Paraaortic lymph node (tissue), 1 donor: Measurements from ENCODE around the gene CCDC28A.

- PRO-cap: no peak
Measured at GRCh38 chr6:138430130-138431347, 26.5 kb downstream of the HEBP2 start.

GRCh38 chr6:138500914-138501113 lies 1.5 kb upstream of the NHSL1 start:
- PRO-cap: no peak

DNA sequence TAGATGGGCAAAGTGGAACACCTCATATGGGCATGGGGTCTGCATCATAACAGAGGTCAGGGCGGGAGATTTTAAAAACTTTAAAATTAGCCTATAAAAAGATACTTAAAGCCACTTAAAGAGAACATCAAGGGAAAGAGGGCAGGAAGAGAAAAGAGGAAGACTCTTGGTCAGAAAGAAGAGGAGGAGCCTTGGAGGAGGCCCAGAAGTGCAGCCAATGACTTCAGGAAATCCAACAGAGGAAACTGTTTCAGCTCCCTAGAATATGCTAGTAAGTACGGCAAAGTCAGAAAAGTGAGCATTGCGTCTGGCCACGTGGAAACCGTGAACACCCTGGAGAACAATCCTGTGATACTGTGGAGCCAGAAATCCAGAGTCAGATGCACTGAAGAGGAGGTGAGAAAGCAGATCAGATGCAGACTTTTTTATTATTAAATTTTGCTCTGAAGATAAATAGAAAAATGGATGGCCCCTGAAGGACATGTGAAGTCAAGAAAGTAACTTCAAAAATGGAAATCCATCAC lies 22.5 kb upstream of the NHSL1 start:
- PRO-cap: unidirectional peak, plus-strand start at position 365 of the sequence

DNA sequence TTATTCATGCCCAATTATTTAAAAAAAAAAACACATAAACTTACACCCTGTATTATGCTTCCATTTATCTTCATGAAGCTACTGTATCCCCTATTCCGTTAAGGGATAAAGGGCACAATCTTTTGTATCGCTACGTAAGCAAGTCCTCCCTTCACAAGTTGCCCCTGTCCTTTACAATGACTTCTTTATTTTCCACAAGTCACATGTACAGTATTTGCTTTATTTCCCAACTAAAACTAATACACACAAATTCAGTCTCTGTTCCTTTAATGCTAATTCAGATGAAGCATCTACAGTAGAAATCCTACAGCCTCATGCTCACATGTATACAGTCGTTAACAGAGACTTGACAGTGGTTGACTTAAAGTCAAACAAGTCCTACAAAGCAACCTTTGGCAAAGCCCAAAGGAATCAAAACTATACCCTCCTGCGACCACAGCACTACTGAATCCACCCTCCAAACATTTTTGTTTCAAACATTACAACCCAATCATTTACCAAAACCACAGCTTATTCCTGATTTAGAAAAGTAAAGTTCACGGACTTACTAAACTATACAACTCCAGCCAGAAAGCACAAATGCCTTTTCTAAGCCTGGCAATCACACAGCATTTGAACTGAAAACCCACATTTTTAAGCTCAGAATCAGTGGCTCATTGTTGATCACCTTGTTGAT lies 70.7 kb upstream of the NHSL1 start:
- PRO-cap: no peak

DNA sequence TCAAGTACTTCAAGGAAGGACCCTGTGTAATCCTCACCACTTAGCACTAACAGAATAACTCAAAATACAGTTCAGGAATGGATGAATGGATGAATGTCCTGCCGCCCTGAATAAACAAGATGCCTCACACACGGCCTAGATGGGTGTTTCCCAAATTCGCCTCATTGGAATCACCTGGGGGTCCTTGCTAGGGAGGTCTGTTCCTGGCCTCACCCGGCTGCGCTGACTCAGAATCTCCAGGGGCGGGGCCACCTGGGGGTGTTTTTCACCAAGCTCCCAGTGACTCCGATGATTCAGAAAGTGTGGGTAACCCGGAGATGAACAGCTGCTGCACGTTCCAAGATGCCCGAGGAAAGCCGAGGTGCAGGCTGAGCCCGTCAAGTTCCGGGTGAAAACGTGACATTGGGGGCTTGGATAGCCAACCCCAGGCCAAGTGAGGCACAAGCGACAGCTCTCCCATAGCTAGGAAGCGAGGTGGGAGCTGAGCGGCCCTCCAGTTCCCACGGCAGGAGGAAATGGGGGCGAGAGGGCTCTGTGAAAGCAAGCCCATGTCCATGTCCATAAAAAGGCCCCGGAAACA lies 90.9 kb upstream of the CCDC28A start:
- PRO-cap: unidirectional peak, plus-strand start at position 291 of the sequence

- PRO-cap: unidirectional peak, minus-strand start at chr6:138773349; unidirectional peak, minus-strand start at chr6:138773418; bidirectional peak, plus-strand start at chr6:138773775, minus-strand start at chr6:138773644
Measured at GRCh38 chr6:138773237-138774078, at the start of gene CCDC28A. Gene CCDC28A (plus strand): TSS chr6:138773769.

GRCh38 chr6:138963145-138963729 lies 24.8 kb downstream of the REPS1 start:
- PRO-cap: no peak

GRCh38 chr6:138984772-138985741 lies 3.0 kb downstream of the REPS1 start:
- PRO-cap: no peak

- PRO-cap: no peak
Measured at GRCh38 chr6:139029430-139029832, 886 bp downstream of the ABRACL start.

GRCh38 chr6:139171688-139172173 lies 36.9 kb downstream of the HECA start:
- PRO-cap: no peak

- PRO-cap: bidirectional peak, plus-strand start at chr6:139290942, minus-strand start at chr6:139290807
Measured at GRCh38 chr6:139290520-139291452, 1.0 kb downstream of the TXLNB start.

DNA sequence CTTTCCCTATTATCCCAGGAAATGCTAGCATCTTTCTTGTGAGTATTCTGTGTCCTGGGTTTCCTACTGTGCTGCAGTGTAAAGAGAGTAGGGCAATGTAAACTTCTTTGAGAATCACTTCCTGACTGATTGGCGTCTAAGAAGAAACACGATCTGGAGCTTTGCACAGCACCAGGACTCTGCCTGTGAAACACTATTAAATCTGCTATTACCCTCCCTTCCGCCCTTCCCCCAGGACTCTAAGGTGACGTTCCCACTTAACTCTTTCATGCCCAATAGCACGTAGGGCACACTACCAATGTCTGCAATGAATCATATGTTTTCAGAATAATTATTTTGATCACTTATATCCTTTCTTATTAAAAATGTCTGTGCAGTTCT lies 607.3 kb upstream of the CITED2 start:
- PRO-cap: no peak

DNA sequence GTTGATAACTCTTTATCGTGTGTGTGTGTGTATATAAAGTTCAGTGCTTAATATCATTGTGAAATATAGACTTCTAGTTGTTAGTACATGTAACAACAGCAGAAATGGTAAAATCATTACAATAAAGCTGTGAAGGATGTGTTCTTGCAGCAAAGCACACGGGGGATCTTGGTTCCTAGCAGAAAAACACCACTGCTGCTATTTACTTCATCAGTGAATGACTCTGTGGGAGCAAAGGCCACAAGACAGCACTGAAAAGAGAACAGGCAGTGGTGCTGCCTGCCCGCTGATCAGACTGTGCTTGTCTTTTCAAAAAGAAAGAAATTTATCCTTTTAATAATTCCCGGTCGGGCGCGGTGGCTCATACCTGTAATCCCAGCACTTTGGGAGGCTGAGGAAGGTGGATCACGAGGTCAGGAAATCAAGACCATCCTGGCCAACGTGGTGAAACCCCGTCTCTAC lies 689.9 kb upstream of the CITED2 start:
- PRO-cap: no peak

DNA sequence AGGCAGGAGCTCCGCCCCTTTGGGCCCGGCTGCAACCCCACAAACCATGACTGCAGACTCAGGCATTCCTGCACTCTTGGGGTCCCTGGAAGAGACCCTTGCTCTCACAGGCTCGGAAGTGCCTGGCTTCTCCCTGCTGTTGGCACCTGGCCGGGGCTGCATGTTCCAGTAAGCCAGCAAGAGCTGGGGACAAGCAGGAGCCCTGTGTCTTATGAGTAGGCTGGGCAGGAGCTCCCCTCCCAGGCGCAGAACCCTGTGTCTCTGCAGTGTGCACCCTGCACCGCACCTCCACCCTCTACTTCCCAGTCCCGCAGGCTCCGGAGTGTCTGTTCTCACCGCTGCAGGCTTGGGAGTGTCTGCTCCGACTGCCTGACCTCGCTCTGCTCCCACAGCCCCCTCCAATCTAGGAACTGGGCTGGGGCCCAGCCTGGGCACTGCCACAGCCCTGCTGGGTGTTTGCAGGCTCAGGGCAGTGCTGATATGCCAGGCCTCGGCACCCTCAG lies 871.8 kb upstream of the GJE1 start:
- PRO-cap: no peak

DNA sequence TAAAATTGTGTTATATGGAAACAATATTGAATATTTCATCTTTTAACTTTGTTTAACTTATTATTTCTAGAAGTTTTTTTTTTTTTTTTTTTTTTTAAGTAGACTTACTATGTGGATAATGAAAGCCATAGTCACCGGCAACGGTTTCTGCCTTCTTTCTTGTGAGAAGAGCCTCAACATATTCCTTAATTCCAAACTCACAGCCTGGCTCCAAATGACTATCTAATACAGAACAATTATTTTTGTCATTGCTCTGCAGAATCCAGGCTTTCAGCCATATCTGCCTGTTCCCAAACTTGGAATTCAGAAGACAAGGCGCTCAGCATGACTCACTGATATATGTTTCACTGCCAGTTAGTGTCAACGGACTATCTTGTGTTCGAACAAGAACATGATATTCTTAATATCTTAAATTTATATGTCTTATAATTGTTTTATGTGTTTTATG lies 669.6 kb upstream of the GJE1 start:
- PRO-cap: no peak

DNA sequence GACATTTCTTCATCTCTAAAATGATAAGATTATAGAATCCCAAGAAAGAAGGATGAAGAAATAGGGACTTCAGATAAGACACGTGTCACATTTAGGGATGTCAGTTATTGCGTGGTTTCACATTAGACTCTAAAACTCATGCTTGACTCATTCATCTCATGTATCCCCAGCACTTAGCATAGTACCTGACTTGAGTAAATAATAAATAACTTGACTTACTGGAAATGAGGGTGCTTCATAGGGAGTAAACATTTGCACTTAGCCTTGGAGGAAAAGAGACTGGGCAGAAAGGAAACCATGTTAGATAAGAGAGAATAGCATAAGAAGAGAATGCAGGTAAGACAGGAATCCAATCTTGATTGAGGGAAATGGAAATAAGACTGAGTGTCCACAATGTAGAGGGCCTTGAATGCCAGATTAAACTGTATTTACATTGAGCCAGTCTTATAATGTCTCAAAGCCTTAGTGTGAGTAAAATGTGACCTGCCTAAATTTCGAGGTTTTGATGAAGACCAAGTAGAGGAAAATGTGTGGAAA lies 37.3 kb downstream of the VTA1 start:
- PRO-cap: no peak

DNA sequence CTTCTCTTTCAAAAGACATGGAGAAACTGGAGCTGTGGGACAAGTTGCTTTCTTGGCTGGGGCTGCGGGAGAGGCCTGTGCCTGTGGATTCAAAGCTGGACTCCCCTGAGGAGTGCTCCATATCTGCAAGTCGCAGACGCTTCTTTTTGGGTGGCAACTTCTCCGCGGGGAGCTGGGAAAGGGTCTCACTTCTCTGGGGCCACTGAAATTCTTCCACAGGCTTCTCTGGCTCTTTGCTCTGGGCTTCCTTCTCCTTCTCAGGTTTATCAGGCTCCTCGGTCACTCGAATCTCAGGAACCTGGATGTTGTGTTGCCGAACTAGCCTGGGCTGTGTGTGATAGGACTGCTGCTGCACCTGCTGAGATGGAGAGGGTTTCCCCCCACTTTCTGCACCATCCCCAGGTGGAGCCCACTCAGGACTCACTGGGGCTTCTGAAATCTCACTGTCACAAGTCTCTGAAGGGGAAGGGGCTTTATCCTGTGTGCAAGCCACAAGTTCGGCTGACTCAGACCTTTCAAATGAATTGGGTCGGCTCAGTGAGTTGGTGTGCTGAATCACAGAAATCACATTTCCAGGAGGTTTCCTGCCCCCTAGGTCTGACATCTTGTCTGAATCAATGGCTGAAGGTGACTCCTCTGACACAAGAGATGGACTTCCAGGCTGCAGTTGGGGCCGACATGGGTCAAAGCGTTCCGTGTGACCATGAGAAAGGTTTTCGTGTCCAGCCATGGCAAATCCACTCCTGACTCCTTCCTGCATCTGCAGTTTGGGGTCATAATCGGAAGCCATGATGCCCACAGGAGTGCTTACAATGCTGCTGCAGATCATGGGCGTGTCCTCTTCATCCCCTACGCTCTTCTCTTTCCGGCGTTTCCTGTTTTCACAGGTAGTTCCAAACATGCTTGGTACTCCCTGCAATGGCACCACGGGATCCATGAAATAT lies 172.9 kb downstream of the HIVEP2 start:
- PRO-cap: no peak

DNA sequence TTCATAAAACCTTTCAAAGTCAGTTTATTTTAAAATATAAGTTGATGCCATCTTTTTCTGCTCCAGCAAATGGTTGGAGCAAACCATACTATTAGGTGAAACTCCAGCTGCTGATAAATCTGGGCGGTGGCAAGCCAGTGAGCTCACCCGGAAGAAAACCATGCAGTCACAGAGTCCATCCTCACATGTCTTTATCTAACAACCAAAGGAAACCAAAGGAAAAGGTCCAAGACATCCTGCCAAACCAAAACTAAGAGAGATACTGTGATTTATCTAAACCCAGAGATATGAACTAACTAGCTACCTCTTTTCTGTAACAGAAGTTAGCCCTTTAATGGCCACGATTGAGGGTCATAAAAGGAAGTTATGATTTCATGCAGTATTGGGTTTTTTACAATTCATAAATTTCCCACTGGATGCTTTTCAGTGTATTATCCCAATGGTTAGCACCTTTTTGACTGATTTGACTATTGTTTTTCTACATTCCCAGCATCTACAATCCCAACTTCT lies 72.5 kb downstream of the HIVEP2 start:
- PRO-cap: no peak

DNA sequence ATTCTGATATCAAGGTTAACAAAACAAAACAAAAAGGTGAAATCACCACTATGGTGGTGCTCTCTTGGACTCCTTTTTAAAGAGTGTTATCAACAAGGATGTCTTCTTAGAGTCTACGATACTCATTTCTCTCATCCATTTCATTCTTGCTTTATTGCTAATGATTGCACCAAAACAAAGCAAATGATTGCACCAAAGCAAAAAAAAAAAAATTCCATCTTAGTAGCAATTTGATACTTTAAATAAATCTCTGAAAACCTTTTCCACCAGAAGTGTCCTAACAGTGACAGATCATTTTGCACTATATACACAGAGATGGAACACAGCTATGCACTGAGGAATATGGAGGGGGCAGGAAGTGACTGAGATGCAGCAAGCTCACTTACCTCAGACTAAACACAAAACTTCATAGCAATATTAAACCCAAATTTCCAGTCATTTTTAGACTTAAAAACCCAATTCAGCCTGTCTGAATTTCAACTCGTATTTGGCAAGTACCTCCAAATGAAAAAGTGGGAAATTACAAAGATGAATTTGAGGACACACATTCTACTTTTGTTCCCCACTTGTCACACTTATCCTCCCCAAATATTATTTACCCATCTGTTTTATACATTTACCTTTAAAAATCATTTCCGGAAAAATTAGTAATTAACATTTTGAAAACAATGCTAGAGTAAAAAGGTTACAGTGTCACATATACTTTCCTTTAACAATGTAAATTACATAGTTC lies 41.1 kb downstream of the HIVEP2 start:
- PRO-cap: no peak

DNA sequence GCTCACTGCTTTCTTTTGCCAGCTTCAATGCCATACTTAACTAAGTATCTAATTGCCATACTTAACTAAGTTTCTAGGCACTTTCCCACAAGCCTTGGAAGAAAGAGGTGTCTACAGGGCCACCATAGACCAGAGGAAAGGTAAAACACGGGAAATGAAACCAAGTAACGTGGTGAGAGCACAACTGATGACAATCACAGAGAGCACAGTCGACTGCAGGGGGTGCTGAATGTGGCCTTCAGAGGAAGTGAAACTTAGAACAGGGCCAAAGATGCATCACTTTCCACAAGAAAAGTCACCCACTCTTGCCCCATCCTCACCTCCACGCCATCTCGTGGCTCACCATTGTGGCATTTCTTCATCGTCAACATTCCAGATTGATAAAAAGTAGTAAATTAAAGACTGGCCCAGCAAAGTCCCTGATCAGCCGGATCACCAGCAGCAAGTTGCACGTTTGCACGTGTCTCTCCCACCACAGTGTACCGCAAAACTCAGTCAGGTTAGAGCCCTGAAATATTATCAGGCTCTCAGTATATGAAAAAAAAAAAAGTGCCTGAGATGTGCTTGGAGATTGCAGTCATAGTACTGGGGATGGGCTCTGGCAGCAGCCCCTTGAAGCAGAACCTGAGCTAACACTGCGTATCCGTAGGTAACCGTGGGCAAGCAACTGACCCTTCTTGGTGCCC lies 31.4 kb downstream of the HIVEP2 start:
- PRO-cap: no peak